Panc1 (cell line): Measurements from ENCODE around the gene GPR143.

DNA sequence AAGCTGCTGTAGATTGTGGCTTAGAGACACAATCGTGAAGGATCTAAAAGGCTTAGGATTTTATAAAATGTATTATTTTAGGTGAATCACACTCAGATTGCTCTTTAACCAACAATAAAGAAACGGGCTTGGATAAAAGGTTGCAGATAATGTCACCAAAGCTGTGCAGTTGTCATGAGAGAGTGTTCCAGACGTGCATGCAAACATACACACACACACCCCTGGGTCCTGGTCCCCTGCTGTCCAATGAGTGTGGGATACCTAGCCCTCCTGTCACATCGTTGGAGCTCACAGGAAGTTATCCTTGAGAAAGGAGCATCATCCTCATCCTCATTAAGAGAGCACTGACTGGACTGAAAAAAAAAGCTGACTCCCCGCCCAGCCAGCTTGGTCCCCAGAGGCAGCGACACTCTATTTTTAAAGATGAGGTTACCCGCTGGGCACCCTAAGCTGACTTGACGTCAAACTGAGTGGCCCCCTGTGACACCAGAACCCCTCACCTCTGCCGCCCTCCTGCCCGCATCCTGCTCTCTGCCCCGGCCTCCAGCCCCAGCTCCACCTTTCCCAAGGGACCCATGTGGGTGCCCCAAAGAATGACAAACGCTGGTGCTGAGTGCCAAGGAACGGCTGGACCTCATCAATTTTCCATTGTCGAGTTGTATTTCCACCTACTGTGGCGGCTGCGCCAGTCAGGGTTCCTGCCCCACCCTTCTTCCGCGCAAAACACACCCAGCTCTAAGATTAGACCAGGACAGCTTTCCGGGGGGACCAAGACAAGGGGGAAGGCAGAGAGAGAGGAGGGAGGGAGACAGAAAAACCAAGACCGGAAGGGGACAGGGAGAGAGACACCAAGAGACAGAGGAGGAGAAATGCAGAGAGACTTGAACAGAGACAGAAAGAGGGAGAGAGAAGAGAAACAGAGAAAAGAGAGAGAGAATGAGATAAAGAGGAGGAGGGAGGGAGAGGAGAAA, 2.2 kb downstream of the PRKX start:
- RRBS, 2 experiments: 91 to 100% methylated on average over 1 of the region's 20 CpGs

DNA sequence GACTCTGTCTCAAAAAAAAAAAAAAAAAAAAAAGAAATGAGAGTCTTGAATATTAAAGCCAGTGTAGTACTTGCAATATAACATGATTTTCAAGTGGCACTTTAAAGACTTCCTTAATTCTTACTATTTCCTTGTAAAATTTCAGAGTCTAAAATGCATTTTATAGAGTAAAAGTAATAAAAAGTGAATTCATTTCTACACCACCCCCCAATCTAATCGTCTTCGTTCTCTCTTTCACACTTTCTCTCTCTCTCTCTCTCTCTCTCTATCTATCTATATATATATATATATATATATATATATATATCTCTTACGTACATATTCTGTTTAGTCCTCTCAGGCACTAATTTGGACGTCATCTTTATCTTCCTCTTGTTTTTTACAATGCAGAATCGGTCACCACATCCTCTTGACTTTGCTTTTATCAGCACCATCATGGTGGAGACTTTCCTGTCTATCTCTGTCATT, 30.1 kb upstream of the PRKX start:
- RRBS, 2 experiments: no CpG with 5 or more reads among the region's 5 CpGs

DNA sequence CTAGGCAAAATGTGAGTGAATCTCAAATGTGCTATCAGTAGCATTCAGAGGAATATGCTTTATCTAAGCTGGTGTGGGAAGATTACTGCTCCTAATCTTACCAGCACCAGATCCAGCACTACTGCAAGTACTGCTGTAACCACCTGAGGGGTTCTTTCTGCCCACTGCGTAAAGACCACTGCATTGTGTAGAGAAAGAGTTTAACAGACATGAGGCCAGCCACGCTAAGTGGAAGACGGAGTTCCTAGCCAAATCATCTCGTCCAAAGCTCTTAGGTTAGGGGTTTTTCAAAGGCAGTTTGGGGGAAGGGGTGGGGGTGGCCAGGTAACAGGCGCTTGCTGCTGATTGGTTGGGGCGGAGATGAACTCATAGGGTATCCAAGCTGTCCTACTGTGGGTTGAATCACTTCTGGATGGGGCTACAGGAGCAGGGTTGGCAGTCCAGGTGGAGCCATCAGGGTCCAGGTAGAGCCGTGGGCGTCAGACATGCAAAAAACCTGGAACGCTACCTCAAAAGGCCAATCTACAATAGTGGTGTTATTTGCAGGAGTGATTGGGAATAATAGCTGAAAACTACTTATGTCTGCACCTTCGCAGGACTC, 579.8 kb downstream of the NLGN4X start:
- RRBS, 2 experiments: no CpG with 5 or more reads among the region's 10 CpGs

DNA sequence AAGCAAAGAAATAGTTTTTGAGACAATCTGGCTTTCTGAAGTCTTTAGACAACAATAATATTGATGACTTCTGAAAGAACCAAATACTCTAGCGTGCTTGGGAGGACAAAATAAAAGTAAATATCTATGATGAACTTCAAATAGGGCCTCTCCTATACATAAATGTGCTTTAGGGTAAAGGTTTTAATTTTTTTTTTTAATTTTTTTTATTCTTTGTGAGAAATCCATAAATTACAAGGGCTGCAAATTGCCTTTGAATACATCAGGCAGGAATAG, 418.7 kb downstream of the NLGN4X start:
- RRBS, 2 experiments: no CpG with 5 or more reads among the region's 1 CpG

DNA sequence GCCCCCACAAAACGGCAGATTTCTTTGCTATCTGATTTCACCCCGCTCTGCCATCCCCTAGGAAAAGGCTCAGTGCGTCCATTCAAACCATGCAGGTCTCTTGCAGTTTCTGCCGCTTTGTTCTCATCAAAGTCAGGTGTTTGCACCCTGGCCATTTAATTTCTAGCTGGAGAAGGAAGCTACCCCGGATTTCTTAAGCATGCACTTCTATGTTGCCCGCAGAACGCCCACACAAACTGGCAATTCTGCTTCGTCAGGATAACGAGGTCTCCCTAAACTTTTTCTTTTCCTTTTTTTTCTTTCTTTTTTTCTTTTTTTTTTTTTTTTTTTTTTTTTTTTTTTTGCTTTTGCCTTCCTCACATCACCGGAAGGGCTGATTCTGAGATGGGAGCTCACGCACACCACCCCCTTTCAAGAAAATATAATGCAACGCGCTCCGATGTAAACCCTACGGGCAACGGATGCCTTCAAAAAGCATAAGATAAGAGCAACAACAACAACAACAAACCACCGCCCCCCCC, 3.2 kb downstream of the NLGN4X start:
- RRBS, 2 experiments: no CpG with 5 or more reads among the region's 17 CpGs

GRCh38 chrX:6609042-6609403, 74.1 kb upstream of the VCX3A start:
- RRBS, 2 experiments: no CpG with 5 or more reads among the region's 3 CpGs

GRCh38 chrX:7041797-7042185, 105.7 kb upstream of the STS start:
- RRBS, 2 experiments: no CpG with 5 or more reads among the region's 3 CpGs

GRCh38 chrX:7109890-7110279, 37.6 kb upstream of the STS start:
- RRBS, 2 experiments: no CpG with 5 or more reads among the region's 4 CpGs

GRCh38 chrX:7117580-7117995, 29.9 kb upstream of the STS start:
- RRBS, 2 experiments: no CpG with 5 or more reads among the region's 3 CpGs

DNA sequence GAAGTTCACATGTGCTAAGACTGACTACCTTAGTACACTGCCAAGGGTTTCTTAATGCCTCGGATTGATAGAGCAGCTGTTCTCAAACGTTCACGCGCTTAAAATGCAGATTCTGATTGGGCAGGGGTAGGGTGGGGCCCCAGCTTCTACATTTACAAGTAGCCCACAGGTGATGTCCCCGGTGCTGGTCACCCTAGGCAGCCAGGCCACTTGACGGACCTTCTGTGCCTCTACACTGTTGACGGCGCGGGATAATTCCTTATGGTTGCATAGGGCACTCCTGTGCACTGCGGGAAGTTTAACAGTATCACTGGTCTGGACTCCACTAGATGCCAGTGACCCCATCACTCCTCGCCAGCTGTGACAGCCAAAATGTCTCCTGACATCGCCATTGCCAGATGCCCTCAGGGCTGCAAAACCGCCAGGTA, 390 bp upstream of the STS start:
- RRBS, 2 experiments: no CpG with 5 or more reads among the region's 13 CpGs

GRCh38 chrX:7172245-7172680, 24.3 kb upstream of the PUDP start:
- RRBS, 2 experiments: no CpG with 5 or more reads among the region's 6 CpGs

- RRBS, 2 experiments: no CpG with 5 or more reads among the region's 18 CpGs
Measured at GRCh38 chrX:8170594-8170863, 538 bp downstream of the VCX2 start.

DNA sequence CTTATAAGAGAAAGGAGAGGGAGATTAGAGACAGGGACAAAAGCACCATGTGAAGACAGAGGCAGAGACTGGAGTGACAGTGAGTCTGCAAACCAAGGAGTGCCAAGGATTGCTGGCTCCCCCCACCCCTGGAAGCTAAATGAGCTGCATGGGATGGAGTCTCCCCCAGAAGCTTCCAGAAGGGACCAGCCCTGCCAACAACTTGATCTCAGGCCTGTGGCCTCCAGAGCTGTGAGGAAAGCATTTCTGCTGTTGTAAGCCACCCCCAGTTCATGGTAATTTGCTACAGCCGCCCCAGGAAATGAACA, 128.6 kb upstream of the TBL1X start:
- RRBS, 2 experiments: no CpG with 5 or more reads among the region's 1 CpG

- RRBS, 2 experiments: no CpG with 5 or more reads among the region's 2 CpGs
Measured at GRCh38 chrX:9379679-9379991, 85.2 kb upstream of the TBL1X start.

DNA sequence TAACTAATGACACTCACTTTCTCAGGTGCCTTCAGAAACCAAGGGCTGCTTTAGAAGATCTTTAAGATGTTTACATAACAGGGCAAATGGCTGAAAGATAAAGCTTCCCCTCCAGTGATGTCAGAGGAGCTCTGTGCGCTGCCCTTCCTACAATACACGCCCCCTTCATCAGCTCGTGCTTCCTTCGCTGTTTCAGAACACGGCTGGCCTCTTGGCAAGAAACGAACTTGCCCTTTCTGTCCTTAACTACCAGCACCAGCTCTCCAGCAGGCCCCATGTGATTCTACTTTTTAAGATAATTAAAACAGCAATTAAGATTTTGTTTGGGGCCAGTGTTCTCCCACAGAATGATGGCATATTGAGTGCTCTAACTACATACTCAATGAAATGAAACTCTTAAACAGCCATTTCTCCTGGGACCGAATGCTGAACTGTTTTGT, 118.9 kb downstream of the GPR143 start:
- RRBS, 2 experiments: no CpG with 5 or more reads among the region's 7 CpGs

- RRBS, 2 experiments: no CpG with 5 or more reads among the region's 33 CpGs
Measured at GRCh38 chrX:9718164-9719398, 47.1 kb downstream of the GPR143 start.

DNA sequence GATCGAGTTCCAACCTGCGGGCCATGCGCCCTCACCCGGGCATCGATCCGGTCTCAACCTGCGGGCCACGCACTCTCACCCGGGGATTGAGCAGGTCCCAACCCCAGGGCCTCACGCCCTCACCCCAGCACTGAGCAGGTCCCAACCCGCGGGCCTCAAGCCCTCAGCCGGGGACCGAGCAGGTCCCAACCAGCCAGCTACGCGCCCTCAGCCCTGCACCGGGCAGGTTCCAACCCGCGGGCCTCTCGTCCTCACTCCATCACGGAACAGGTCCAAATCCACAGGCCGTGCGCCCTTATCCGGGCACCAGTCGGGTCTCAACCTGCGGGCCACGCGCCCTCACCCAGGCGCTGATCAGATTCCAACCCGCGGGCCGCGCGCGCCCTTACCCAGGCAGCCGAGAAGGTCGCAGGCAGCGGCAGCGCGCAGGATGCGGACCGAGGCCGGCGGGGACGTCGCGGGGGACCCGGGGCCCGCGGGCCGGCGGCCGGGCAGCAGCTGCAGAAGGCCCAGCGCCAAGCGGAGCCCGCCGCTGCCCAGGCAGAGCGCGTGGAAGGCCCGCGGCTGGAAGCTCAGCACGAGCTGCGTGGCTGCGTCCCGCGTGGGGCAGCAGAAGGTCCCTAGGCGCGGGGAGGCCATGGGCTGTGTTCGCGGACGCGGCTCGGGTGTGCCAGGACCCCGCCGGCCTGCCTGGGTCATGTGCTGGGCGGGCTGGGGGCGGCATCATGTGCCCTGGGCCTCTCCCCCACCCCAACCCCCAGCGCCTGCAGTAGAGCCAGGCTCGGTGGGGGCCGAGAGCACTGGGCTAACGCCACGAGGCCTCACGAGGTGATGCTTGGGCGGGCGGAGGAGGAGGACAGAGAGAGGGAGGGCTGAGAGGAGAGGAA, at the start of gene GPR143:
Gene GPR143, minus strand, starts transcription at position 669 of the 887 bp plus-strand sequence.
- RRBS, 2 experiments: 93 to 95% methylated on average over 11 of the region's 85 CpGs

DNA sequence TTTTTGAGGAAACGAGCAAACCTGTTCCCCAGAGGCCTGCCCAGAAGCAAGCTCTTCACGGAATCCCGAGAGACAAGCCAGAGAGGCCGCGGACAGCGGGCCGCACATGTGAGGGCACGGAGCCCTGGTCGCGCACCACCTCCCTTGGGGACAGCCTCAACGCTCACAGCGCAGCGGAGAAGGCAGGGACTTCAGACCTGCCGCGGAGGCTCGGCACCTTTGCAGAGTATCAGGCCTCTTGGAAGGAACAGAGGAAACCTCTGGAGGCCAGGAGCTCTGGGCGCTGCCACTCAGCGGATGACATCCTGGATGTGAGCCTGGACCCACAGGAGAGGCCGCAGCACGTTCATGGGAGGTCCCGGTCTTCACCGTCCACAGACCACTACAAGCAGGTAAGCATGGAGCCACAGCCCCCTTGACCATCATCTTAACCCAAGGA, 70.8 kb upstream of the CLDN34 start:
- RRBS, 2 experiments: no CpG with 5 or more reads among the region's 22 CpGs

DNA sequence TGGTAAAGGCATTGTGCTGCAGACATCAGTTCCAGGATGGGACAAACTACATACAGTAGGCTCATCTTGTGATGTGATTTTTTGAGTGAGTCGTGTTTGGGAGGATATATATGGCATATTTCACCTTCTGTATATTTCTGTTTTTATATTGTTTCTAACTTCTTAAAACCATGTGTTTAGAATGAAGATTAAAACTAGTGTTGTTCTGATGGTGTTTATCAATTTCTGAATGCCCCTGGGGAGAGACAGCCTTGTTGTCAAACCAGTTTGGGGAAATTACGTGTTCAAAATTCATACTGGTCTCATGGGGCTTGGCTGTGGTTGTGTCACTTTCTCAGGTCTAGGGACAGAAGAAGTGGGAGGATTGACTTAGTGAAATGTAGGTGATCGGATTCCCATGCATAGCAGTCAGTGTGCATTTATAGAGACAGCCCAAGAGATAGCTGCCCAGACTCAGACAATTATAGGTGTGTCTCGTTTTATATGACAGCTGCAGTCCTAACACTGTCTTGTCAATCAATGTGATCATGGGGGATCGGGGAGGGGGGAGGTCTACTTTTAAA, 94.5 kb upstream of the CLCN4 start:
- RRBS, 2 experiments: no CpG with 5 or more reads among the region's 5 CpGs

DNA sequence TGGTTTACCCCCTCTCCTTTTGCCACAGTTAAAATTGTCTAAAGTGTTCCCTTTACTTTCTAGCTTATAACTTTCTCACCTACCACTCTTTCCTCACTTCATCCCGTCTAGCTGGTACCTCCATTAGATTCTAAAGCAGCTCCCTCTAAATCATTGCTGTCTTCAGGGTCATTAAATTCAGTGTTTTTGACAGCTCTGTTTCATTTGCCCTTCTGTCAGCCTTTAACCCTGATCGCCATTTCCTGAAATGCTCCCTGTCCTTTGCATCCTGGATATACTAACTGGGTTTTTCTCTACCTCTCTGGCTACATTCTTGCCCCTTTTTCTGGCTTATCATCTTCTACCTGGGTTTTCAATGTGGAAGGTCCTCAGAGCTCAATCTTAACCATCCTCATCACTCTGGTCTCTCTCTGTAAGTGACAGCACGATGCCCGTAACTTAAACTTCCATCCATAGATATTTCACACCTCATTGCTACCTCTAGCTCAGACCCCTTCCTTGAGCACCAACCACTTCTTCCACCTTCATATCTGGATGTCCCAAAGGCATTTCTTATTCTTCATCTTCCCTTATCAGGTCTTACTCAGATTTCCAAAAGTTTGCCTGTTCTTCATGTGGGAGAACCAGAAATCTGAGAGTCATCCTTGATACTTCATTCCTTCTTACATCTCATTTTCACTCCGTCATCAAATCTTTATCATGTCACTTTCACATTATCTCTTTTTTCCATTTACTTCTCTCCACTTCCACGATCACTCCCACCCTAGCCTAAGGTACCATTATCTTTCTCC, 80.7 kb downstream of the HCCS start:
- RRBS, 2 experiments: no CpG with 5 or more reads among the region's 6 CpGs